ENCODE measurements around a stretch of chr2.

GRCh38 chr2:156335581-156335759 lies 2.9 kb upstream of the NR4A2 start:
- PRO-cap: no peak
- RRBS, 2 experiments: no CpG with 5 or more reads among the region's 4 CpGs

DNA sequence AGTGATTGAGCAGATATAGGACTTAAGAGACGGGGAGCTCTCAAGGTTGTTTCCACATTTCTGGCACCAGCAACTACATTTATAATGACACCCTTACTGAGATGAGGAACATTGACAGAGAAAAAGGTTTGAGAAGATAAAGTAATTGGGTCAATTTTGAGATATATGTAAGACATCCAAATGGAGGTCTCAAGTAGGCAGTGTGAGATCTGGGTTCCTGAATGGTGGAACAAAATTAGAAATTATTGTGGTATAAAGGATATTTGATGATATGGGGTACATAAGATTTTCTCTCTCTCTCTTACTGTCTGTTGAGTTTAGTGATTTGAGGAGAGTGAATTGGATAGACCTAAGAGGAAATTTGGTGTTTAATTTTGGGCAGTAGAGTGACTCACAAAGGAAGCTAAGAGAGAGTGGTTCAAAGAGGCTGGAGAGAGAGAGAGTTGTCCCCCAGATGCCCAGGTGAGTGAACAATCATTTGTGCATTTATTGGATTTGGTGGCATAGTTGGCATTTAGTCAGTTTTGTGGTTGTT lies 56.7 kb downstream of the GPD2 start:
- PRO-cap: no peak
- RRBS, 2 experiments: no CpG with 5 or more reads among the region's 1 CpG

DNA sequence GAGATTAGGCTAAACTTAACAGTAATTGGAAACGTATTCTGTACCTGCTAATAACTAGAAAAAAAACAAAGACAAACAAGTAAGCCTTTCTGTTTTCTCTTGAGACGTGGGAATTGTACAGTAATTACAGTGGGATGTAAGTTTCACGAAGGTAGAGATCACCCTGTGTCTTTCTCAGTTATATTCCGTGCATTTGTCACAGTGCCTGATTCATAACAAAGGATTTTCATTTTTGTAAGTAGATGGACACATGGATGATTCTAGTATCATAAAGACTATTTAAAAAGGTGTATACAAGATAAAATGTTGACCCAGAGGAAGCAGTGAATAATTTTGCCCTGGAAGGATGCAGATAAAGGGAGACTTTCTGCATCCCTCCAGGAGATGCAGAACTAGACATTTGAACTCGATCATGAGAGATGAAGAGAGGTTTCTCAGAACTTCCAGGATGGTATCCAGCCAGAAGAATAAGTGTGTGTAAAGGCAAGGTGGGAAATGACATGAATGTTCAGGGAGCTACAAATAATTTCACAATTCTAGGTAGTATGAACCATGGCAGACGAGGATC lies 110.8 kb downstream of the GPD2 start:
- PRO-cap: no peak
- RRBS, 2 experiments: no CpG with 5 or more reads among the region's 6 CpGs

- PRO-cap: no peak
- RRBS, 2 experiments: no CpG with 5 or more reads among the region's 8 CpGs
Measured at GRCh38 chr2:157246127-157246827, 11.2 kb upstream of the GALNT5 start.

DNA sequence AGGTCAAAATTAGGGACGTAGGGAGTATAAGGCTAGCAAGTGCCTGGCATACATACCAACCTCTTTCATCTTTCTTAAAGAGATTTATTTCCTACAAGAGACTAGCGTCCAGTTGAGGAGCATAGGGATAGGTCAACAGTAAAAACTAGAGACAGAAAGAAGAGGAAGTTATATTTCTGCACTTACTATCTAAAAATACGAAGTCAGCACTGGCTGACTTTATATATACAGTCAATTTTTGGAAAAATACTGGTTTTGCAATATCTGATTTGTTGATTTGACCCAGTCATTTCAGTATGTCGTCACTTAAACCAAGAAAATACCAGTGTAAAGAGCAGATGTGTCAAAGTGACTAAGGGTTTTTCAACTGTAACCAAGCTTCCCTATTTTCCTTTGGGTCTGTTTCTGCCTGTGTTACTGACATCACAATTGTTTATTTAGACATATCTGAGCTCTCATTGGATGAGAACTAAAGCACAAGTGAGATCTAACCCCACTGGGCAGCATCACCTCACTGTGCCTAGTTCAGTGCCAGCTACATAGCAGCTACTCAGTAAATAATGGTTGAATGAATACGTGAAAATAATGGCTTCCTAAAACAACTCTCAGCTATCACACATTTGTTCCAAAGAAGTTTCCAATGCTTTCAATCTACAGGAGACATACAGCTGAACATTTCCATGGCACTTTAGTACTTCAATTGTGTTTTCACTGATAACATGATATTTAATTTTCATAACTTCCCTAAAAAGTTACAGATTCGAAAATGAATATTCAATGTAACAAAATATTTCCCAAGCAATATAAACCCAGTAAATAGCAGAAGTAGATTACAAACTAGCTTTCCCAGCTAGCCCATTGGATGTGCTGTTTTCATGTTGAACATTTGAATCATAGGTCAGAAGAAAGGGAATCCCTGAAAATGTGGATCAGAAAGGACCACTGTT lies 22.9 kb downstream of the CYTIP start:
- PRO-cap: no peak
- RRBS, 2 experiments: no CpG with 5 or more reads among the region's 6 CpGs

DNA sequence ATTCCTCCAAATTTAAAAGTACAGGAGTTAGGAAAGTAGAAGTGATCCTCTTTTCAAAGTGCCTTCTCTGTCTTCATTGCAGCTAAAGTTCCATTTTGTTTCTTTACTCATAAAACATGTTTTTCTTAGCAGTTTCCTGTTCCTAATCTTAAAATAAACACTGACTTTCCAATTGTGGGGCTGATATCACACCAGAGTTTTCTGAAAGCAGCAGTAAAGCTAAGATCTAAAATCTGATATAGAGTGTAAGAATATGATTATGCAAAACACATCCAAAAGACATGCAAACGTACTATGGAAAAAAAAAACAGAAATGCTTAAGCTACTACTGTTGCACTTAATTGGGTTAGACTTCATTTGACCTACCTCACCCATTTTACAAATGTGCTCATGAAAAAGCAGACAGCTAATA lies 10.6 kb downstream of the CYTIP start:
- PRO-cap: no peak
- RRBS, 2 experiments: no CpG with 5 or more reads among the region's 1 CpG

DNA sequence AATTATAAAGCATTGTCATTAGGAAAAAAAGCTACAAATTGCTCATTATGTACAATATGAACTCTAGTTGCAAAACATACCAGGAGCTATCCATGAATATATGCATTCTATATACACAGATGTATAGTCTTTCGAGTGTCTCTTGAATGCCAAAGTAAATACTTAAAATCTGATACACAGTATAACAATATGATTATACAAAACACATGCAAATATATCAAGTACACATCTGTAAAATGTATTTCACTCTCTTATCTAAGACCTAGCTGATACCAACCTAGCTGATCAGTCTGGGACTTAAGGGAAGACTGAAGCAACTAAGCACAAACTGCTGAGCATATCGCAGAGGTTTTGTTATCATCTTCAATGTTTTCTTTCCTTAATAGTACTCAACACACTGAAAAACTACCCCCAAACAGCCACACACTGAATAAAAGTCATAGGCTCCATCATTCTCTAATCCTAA lies 10.0 kb downstream of the CYTIP start:
- PRO-cap: no peak
- RRBS, 2 experiments: no CpG with 5 or more reads among the region's 2 CpGs

GRCh38 chr2:157468709-157469269 lies 24.9 kb upstream of the CYTIP start:
- PRO-cap: no peak
- RRBS, 2 experiments: no CpG with 5 or more reads among the region's 3 CpGs

GRCh38 chr2:157473342-157474059 lies 29.6 kb upstream of the CYTIP start:
- PRO-cap: no peak
- RRBS, 2 experiments: no CpG with 5 or more reads among the region's 1 CpG

DNA sequence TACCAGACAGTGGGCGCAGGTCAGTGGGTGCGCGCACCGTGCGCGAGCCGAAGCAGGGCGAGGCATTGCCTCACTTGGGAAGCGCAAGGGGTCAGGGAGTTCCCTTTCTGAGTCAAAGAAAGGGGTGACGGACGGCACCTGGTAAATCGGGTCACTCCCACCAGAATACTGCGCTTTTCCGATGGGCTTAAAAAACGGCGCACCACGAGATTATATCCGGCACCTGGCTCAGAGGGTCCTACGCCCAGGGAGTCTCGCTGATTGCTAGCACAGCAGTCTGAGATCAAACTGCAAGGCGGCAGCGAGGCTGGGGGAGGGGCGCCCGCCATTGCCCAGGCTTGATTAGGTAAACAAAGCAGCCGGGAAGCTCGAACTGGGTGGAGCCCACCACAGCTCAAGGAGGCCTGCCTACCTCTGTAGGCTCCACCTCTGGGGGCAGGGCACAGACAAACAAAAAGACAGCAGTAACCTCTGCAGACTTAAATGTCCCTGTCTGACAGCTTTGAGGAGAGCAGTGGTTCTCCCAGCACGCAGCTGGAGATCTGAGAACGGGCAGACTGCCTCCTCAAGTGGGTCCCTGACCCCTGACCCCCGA lies 71.5 kb upstream of the CYTIP start:
- PRO-cap: no peak
- RRBS, 2 experiments: no CpG with 5 or more reads among the region's 29 CpGs

DNA sequence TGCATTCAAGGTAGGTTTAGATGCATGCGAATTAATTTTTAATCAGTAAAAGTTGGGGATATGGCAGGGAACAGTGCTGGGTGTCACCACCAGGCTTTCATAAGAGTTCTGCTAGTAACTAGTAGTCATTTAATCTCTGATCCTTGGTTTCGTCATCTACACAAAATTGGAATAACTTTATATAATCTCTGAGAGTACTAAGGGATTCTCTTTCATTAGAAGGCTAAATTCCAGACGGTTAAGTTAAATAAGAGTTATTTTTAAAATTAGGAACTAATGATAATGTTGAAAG lies 85.5 kb upstream of the CYTIP start:
- PRO-cap: no peak
- RRBS, 2 experiments: no CpG with 5 or more reads among the region's 3 CpGs

DNA sequence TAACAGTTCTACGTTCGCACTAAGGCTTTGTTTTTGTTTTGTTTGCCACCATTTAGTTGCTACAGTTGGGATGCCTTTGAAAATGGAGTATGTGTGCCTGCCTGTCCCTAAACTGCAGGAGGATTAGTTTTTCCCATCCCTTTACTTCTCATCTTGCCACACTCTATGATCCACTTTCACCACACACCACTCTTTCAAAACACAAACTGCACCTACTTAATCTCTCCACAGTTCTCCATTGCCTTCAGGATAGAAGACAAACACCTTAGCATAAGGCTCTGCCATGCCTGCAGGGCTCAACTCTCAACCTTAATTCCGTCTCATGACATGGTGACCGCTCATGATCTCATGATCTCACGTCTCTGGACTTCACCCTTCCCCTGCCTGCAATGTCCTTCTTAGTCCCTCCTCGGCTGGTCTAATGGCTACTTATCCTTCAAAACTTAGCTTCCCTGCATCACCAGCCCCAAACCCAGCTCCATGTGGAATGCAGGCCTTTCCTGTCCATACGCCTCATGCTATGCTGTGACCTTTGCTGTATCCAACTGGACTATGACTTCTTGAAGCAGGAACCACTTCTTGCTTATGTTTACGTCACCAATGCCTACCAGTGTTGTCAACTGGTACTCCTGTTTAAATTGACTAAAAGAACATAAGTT lies 85.4 kb downstream of the ACVR1 start:
- PRO-cap: no peak
- RRBS, 2 experiments: no CpG with 5 or more reads among the region's 8 CpGs

DNA sequence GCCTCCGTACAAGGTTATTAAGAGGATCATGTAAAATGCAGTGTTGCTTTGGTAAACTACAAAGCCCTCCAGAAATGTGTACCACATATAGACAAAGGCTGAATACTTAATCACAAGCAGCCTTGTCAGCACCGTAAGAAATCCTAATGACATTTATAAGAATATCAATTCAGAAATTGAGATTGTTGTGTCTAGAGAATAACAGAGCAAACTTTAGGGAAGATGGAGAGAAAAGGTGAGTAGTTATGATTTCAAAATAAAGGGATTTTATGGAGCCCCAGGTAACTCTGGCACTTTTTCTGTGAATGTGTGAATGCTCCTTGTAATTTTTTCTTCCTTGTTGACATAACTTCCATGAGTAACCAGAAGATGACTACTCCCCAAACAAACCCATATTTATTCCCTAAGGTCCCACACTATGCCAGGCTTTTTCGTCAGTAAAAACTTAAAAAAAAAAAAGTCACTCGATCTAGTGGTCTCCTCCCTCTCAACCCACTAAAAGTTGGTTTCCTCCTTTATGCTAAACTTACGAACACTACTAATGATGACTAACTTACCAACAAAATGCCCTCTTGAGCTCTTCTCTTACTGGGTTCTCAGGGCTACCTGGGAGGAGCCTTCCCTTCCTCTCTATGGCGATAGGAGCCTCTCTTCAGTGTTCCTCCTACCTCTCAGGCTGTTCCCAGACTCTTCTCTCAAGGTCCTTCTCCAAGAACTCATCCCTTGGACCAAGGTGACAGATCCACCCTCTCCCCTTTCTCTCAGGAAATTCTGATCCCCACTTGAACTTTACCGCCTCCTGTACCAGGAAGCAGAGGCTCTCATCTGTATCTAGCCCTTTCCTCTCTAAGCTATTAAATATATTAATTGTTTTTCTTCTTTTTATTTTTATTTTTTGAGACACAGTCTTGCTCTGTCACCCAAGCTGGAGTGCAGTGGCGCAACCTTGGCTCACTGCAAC lies 18.3 kb downstream of the ACVR1 start:
- PRO-cap: no peak
- RRBS, 2 experiments: no CpG with 5 or more reads among the region's 8 CpGs

DNA sequence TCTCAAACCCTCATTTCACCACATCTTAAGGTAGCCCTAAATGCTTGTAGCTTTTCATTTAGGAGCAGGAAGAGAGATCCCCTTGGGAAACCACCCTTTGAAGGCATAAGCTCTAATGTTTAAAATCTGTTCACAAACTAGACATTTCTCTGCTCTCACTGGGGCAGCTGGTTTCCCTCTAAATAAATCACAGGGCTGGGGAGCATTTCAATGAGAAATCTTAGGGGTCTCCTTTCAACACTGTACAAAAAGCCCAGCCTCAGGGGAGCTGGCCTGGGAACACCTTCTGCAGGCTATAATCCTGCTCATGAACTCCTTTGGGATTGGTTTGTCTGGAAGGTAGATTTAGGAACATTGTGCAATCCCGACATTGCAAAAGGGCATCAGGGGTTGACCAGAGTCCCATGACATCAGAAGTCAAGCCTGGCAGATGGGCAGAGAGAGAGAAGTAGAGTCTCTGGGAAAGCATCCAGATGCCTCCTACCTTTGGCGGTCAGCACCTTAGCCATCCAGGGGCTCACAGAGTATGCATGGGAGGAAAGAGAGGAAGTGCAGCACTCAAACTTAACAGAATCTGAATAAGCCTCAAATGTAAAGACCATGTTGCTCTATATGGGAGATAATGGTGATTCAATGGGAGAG lies 58.6 kb upstream of the UPP2 start:
- PRO-cap: no peak
- RRBS, 2 experiments: no CpG with 5 or more reads among the region's 2 CpGs

GRCh38 chr2:158458601-158459097 lies 1.9 kb downstream of the PKP4 start:
- PRO-cap: no peak
- RRBS, 2 experiments: no CpG with 5 or more reads among the region's 13 CpGs

GRCh38 chr2:158523419-158524056 lies 66.8 kb downstream of the PKP4 start:
- PRO-cap: no peak
- RRBS, 2 experiments: no CpG with 5 or more reads among the region's 12 CpGs

GRCh38 chr2:158680389-158681122 lies 114.6 kb upstream of the DAPL1 start:
- PRO-cap: no peak
- RRBS, 2 experiments: no CpG with 5 or more reads among the region's 4 CpGs

DNA sequence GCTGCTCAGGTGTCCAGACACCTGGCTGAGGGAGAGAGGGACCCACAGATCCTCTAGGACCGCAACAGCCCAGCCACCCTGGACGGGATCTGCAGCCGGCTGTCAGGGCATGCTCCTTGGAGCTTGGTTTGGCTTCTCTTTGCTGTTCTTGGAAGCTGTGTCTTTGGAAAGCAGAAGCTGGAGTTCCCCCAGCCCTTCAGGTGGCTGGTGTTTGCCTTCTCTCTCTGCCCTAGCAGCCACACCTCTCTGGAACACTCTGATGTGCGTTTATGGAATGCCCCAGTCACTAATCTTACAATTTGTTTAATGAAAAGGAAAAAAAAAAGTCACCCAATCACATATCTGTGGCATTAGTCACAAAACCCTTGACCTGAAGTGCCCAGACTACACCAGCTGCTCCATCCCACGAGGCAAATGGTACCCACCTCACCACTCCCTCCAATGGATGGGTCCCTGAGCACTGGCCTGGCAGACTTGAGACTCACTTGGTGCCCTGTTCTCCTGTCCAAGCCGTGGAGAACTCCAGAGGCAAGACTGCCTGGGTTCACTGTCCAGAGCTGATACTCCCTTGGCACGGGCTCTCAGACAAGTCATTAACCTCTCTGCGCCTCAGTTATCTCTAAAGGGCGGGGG lies 70.2 kb upstream of the DAPL1 start:
- PRO-cap: no peak
- RRBS, 2 experiments: no CpG with 5 or more reads among the region's 9 CpGs

DNA sequence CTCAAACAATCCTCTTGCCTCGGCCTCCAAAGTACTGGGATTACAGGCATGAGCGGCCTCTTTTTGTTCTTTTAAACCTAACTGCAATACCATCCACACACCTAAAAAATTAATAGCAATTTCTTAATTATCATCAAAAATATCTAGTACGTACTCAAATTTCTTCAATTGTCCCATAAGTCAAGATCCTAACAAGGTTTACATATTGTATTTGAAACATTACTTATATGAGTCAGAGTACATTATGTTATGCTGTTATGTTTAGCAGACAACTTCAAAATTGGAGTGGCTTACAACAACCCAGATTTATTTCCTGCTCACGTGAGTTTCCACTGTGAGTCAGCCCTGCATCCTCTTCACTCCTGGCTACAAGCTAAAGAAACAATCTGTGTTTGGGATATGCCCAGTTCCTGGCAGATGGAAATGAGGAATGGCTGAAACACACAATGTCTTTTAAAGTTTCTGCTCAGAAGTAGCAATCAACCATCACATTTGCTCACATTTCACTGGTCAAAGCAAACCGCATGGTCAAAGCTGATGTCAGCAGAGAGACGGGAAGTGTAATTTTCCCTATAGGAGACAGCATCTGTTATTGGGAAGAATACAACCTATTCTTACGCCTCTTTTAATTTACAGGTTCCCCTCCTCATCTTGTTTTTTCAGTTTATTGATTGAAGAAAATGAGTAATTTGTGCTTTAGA lies 31.4 kb upstream of the TANC1 start:
- PRO-cap: no peak
- RRBS, 2 experiments: no CpG with 5 or more reads among the region's 7 CpGs

GRCh38 chr2:158968764-158969499 lies 492 bp downstream of the TANC1 start:
- PRO-cap: no peak
- RRBS, 2 experiments: 2% methylated on average over 31 of the region's 63 CpGs

All from HEK293 (cell line).